Retinal pigment epithelial cell (primary cell): ENCODE measurements around the genes ABCB7, MAGEE1 and HDX.

DNA sequence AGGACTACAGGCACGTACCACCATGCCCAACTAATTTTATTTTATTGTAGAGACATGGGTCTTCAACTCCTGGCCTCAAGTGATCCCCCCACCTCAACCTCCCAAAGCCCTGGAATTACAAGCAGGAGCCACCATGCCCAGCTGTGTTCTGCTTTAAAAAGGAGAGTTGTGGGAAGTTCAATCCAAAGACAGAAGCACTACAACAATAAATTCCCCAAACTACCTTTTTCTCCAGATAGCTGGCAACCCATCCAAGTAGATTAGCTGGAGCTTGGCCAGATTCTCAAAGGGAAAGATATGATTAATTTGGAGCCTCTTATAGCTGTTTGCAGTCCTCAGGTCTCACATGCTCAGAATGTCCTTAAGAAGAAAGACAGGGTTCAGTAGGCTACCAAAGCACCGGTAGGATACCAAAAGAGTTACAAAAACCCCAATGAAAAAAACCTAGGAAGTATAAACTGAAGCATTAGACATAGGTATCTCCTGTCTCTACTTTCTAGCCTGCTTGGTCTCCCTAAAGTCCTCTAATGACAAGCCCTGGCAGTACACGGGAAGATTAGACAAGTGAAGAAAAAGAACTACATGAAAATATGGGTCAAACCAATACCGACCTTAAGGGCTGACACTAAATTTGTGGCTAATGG, 270.1 kb downstream of the CHIC1 start:
- RRBS, result no CpG with 5 or more reads among the region's 4 CpGs

GRCh38 chrX:74054836-74055524, 249.0 kb upstream of the ZCCHC13 start:
- RRBS, result no CpG with 5 or more reads among the region's 2 CpGs

DNA sequence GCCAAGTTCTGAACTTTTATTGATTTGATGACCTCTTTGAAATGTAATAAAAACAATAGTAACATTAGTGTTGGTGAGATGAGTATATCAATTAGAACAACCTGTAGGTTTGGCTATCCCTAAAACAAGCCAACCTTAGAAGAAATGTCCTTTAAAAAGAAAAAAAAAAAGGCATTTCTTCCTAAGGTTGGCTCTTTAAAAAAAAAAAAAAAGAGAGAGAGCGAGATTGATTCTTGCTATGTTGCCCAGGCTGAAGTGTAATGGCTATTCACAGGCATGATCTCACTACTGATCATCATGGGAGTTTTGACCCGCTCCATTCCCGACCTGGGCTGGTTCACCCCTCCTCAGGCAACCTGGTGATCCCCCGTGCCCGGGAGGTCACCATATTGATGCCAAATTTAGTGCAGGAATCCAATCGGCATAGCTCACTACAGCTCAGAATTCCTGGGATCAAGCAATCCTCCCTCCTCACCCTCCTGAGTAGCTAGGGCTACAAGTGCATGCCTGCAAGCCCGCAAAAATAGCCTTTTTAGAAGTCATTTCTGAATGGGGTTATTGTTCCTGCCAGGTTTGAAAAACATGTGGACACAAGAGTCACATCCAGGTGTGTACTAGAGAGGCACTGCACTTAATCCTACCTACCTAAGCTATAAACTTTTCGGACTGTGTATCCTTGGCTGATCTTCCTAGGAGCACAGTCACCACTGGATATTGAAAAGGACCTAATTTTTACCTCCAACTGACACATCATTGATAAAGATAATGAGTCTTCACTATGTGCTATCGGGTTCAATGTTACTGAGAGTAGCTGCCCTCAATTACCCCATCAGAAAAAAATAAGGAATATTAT, 61.4 kb upstream of the ZCCHC13 start:
- RRBS, result no CpG with 5 or more reads among the region's 9 CpGs

- RRBS, result no CpG with 5 or more reads among the region's 3 CpGs
Observed at GRCh38 chrX:74280799-74281303, 23.1 kb upstream of the ZCCHC13 start.

DNA sequence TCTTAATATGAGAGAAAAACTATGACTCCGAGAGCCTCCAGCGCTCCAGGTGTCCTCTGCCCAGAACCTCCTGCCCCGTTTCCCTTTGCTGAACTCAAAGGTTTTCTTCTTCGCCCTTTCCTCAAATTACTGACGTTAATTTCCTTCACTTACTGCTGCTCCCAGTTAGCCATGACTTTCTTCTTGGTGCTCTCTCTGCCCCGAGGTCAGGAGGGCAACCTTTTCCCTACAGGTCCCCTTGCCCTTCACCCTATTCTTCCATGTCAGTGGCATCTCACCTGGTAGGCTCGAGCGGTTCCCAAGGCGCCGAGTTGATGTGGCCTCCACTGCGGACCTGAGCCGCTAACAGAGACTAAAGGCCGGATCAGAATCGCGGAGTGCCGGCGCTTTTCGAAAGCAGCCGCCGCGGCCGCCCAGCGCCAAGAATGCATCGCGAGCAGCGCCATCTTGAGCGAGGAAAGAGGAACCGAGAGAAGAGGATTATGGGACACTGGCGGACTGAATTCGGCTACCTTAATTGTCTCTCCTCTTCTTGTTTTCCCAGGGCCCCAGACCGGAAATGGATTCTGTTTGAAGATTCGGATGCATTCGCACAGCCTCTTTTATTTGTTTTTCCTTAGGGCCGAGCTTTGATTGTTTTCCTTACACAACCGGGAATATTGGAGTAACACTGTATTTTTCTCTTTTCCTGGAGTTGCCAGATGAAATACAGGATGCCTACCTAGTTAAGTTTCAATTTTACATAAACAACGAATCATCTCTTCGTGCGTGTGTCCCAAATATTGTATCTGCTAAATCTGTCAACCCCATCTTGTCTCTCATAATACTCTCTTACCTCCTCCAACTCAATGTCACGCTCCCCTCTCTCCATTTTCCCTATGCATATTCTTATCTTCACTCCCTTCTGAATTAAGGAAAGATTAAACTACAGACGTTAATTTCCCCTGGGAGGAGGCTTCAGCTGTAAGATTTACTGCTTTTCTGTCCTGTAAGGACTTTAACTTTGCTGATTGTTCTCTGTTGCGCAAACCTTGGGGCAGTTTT, at the start of gene ABCB7:
Gene ABCB7, minus strand, starts transcription at position 457 of the 1,044 bp plus-strand sequence.
- RRBS, result 9% methylated on average over 4 of the region's 41 CpGs

DNA sequence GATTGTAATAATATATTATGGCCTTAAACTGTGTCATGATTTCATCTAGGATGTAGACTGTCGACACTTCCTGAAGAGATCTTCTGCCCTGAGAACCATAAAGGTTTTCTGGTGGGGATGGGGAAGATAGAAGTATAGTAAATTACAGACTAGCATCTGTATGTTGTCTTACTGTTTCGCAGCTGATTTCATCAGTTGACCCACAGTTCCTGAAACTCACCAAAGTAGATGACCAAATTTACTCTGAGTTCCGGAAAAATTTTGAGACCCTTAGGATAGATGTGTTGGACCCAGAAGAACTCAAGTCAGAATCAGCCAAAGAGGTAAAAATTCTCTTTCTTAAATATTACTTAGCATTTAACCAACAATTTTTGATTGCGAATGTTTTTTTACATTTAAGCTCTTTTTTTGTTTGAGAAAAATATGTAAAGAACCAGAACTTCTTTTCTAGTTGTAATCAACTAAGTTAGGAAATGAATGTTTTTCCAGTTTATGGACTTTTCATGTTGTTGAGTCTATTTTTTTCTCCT, 2.5 kb downstream of the PBDC1 start:
- RRBS, result no CpG with 5 or more reads among the region's 4 CpGs

DNA sequence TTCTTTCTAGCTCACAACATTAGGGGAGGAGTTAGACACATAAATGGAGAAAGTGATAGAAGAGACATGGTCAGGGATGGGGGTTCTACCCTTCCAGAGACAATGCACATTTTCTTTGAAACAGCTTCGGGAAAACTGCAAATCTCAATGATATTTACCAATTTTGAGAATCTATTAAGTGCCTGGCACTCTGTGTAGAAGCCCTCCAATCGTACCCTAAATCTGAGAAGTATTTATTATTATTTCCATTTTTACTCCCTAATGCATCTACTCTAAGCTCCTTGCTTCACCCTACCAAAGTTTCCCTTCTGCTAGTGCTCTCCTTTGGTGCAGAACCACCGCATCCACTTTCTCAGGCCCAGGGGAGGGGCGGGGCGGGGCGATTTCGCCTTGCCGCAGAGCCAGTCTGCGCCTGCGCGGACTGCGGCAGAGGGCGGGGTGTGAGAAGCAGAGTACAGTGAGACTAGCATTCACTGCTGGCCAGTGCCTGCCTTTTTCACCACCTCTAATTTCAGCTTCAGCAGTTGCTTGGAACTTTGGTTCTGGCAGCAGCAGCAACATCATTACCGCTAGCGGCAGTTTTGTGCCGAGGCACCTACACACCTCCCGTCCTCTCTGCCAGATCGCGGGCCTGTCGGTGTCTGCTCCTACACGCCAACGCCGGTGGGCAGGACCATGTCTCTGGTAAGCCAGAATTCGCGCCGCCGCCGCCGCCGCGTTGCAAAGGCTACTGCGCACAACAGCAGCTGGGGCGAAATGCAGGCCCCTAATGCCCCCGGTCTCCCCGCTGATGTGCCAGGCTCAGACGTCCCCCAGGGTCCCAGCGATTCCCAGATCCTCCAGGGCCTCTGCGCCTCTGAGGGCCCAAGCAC, at the start of gene MAGEE1:
Gene MAGEE1, plus strand, starts transcription at position 455 of the 872 bp plus-strand sequence.
- RRBS, result no CpG with 5 or more reads among the region's 38 CpGs

DNA sequence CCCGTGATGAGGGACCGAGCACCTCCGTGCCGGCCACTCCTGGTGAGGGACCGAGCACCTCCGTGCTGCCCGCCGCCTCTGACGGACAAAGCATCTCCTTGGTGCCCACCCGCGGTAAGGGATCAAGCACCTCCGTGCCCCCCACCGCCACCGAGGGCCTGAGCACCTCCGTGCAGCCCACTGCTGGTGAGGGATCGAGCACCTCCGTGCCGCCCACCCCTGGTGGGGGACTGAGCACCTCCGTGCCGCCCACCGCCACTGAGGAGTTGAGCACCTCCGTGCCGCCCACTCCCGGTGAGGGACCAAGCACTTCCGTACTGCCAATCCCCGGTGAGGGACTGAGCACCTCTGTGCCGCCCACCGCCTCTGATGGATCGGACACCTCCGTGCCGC, 1.2 kb downstream of the MAGEE1 start:
- RRBS, result no CpG with 5 or more reads among the region's 31 CpGs

DNA sequence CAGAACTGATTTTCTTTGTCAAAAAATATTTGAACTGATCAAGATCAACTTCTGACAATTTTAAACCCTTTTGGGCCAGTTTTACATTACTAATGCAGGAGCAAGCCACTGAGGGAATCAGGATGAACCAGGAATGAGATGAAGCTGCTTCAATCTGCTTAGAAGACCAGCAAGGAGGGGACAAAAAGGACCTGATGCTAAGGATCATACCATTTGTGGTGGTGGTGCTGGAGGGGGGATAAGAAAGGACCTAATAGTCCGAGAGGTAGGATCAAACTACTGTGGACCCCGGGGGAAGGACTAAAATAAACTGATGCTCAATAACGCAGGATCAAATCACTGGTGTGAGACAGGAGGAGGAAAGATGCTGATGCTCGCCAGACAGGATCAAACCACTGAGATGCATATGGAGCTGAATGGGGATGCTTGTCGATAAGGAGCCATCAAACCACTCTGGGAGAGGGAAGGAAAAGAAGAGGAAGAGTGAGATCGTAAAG, 432.8 kb upstream of the FGF16 start:
- RRBS, result no CpG with 5 or more reads among the region's 6 CpGs

GRCh38 chrX:77754799-77755527, 31.1 kb downstream of the ATRX start:
- RRBS, result no CpG with 5 or more reads among the region's 10 CpGs

GRCh38 chrX:77787898-77788642, 2.1 kb upstream of the ATRX start:
- RRBS, result no CpG with 5 or more reads among the region's 6 CpGs

DNA sequence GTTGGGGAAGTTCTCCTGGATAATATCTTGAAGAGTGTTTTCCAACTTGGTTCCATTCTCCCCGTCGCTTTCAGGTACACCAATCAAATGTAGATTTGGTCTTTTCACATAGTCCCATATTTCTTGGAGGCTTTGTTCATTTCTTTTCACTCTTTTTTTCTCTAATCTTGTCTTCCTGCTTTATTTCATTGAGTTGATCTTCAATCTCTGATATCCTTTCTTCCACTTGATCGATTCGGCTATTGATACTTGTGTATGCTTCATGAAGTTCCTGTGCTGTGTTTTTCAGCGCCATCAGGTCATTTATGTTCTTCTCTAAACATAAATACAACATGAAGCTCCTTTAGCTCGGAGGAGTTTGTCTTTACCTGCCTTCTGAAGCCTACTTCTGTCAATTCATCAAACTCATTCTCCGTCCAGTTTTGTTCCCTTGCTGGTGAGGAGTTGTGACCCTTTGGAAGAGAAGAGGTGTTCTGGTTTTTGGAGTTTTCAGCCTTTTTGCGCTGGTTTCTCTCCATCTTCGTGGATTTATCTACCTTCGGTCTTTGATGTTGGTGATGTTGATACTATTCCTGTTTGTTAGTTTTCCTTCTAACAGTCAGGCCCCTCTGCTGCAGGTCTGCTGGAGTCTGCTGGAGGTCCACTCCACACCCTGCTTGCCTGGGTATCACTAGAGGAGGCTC, 36.7 kb upstream of the ATRX start:
- RRBS, result no CpG with 5 or more reads among the region's 10 CpGs

GRCh38 chrX:78104532-78105490, 763 bp downstream of the PGK1 start:
- RRBS, result no CpG with 5 or more reads among the region's 28 CpGs

DNA sequence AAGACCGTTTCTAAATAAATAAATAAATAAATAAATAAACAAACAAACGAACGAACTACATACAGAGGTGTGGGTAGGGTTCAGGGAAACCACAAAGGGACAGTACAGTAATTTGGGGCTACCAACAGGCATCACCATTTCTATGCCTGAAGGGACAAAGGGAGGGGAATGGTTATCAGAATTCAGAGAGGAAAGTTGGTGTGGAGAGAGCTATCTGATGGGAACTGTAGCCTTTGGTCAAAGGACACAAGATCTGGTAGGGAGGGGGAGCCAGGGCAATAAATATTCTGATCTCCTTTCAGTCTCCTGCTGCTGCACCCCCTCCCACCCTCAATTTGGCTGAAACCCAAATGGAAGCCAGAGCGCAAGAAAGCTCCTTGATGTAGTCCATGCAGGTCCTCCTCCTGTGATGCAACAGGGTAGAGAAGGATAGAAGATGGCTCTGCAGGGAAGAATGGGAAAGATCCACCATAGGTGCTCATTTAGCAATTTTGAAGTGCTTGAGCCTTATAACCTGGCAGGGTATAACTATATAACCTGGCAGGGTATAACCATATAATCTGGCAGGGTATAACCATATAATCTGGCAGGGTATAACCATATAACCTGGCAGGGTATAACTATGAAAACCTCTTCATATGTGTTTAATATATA, 14.6 kb downstream of the PGK1 start:
- RRBS, result no CpG with 5 or more reads among the region's 4 CpGs

GRCh38 chrX:78321762-78322228, 5.6 kb downstream of the CYSLTR1 start:
- RRBS, result no CpG with 5 or more reads among the region's 3 CpGs

GRCh38 chrX:78322841-78323319, 4.5 kb downstream of the CYSLTR1 start:
- RRBS, result no CpG with 5 or more reads among the region's 1 CpG

GRCh38 chrX:79146681-79147266, 2.3 kb downstream of the GPR174 start:
- RRBS, result no CpG with 5 or more reads among the region's 4 CpGs

DNA sequence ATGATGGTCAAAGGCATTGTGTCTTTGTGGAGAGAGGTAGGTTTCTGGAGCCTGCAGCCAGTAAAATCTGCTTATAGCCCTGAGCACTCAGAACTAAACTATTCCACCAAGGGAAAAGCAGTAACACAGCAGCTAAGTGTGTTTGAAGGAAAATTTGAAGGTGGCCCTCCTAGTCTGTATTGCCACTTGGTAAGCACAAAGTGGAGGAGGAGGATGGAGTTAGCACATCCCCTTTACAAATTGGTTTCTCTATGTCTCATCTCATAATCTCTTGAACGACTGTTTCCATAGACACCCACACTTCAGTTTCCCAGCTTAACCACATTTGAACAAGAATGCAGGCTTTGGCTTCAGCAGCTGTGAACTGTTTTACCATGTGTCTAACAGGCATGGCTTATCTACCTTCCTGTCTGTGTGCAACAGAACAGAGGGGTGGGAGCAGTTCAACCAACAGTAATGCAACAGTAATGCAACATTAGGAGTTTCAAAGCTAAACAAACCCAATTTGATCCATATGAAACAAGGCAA, 108.1 kb downstream of the ITM2A start:
- RRBS, result no CpG with 5 or more reads among the region's 1 CpG

- RRBS, result no CpG with 5 or more reads among the region's 13 CpGs
Observed at GRCh38 chrX:84502367-84502688, at the start of gene HDX. Gene HDX, minus strand, starts transcription at chrX:84502453.

DNA sequence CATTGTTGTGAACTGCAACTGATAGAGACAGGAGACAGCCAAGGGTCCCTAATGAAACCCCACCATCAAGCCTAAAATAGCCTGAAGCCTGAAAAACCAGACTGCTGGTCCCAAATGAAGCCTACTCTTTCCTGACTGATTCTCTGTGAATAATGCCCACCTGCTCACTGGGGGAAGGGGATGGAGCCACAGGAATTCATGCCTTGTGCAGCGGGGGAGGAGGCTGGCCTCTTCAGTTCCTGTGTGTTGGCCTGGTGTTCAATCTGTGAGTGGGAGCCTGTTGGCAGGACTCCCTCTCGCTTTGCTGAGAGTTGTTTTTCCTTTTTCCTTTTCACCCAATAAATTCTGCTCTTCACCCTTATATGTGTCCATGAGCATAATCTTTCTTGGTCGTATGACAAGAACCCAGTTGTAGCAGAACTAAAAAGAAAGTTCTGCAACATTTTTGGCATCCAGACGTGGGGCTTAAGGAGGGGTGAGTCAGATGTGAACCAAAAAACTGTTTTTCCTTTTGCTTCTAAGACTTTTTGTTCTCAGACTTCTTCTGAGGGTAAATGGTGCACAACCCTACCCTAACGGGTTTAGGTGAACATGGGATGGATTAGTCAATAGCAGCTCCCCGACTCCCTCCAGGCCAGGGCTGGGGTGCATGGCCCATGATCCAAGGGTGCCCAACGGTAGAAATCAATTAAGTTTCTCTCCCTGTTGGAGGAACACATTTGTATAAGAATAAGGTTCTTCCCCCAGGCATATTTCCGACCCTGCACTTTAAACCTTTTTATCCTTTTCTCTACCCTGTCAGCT, 235.3 kb upstream of the HDX start:
- RRBS, result no CpG with 5 or more reads among the region's 8 CpGs